Cytotoxic T cell (primary cell): Measurements from ENCODE around the genes PRSS1, TRPV5, ZYX and CNTNAP2.

GRCh38 chr7:142327693-142328401 lies 70.0 kb upstream of the PRSS58 start:
- PRO-cap, 2 experiments = no peak in any of the 2 experiments

DNA sequence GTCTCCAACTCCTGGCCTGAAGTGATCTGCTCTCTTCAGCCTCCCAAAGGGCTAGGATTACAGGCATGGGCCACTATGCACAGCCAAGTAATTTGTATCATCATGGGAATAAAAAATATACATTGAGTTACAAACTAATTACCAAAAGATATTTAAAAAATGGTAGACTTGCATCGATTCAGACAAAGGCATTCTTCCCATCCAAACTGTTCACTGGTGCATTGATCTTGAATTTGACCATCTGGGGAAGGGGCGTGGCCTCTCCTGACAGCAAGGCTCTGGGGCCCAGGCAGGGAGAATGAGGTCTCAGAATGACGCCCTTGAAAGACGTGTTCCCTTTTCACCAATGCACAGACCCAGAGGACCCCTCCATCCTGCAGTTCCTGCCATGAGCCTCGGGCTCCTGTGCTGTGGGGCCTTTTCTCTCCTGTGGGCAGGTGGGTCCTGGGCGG lies 91.0 kb upstream of the PRSS58 start:
- PRO-cap, 2 experiments = no peak in any of the 2 experiments

GRCh38 chr7:142500370-142500821 lies 242.5 kb upstream of the PRSS58 start:
- PRO-cap, 2 experiments = peak in 2 of 2 experiments; most common minus-strand start chr7:142500554 (in 2)

GRCh38 chr7:142748958-142749552 lies at the start of gene PRSS1:
PRSS1 (plus strand) TSS chr7:142749472.
- PRO-cap, 2 experiments = no peak in any of the 2 experiments

DNA sequence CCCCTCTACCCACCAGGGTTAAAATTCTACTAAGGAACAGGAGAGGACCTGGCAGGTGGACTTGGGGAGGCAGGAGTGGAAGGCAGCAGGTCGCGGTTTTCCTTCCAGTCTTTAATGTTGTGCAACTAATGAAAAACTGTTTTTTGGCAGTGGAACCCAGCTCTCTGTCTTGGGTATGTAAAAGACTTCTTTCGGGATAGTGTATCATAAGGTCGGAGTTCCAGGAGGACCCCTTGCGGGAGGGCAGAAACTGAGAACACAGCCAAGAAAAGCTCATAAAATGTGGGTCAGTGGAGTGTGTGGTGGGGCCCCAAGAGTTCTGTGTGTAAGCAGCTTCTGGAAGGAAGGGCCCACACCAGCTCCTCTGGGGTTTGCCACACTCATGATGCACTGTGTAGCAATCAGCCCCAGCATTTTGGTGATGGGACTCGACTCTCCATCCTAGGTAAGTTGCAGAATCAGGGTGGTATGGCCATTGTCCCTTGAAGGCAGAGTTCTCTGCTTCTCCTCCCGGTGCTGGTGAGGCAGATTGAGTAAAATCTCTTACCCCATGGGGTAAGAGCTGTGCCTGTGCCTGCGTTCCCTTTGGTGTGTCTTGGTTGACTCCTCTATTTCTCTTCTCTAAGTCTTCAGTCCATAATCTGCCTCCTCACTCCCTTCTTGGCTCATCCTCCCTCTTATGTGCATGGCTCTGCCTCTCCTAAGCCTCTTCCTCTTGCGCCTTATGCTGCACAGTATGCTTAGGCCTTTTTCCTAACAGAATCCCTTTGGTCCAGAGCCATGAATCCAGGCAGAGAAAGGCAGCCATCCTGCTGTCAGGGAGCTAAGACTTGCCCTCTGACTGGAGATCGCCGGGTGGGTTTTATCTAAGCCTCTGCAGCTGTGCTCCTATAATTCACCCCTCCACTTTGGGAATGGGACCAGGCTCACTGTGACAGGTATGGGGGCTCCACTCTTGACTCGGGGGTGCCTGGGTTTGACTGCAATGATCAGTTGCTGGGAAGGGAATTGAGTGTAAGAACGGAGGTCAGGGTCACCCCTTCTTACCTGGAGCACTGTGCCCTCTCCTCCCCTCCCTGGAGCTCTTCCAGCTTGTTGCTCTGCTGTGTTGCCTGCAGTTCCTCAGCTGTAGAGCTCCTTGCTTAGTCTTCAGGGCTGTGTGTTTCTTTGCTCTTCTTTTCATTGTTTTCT lies 17.7 kb downstream of the PRSS2 start:
- PRO-cap, 2 experiments = peak in 2 of 2 experiments; most common plus-strand start position 58 of the sequence (in 1); most common minus-strand start position 321 of the sequence (in 1)

GRCh38 chr7:142795082-142795931 lies 24.5 kb downstream of the PRSS2 start:
- PRO-cap, 2 experiments = peak in 2 of 2 experiments; most common plus-strand start chr7:142795781 (in 2); most common minus-strand start chr7:142795609 (in 2)

GRCh38 chr7:142853797-142854872 lies 741 bp upstream of the EPHB6 start:
- PRO-cap, 2 experiments = peak in 1 of 2 experiments; most common plus-strand start chr7:142854352 (in 1)

- PRO-cap, 2 experiments = no peak in any of the 2 experiments
Observed at GRCh38 chr7:142874778-142875249, 10.7 kb downstream of the TRPV6 start.

DNA sequence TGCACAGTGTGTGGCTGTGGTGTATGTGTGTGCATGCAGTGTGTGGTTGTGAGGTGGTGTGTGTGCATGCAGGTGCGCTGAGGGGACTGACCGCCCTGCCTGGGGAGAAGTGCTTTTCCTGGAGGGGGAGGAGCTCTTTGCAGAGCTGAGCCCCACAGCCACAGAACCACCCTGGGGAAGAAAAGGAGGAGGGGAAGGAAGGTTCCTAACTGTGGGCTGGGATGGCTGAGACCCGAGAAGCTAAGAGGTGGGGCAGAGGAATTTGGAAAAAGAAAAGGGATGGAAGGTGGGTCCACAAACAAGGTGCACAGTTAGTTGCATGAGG lies at the start of gene TRPV5:
TRPV5 (minus strand) TSS at position 88 of the 325 bp plus-strand sequence.
- PRO-cap, 2 experiments = no peak in any of the 2 experiments

- PRO-cap, 2 experiments = peak in 1 of 2 experiments; most common minus-strand start chr7:143279958 (in 1)
Observed at GRCh38 chr7:143279778-143280290, 4.9 kb upstream of the TMEM139 start.

DNA sequence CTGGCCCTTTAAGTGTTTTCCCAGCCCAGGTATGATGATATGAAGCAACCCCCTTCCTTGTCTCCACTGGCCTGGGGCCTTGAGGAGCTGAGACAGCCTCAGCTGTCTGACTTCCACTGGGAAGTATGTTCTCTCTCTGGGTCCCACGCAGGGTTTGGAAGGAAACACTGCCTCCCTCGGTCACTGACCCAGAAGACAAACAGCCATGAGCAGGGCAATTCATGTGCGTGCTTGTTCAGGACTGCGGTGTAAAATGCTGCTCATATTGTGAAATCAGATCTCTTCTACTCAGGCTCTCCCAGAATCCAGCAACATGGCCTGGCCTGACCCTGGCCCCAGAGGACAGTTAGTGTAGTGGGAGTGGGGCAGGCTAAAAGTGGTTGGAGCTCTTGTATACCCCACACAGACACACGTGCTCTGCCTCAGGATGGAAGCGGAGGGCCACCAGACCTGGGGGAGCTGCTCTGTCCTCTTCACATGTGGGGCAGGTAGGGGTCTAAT lies 2.8 kb downstream of the CLCN1 start:
- PRO-cap, 2 experiments = no peak in any of the 2 experiments

DNA sequence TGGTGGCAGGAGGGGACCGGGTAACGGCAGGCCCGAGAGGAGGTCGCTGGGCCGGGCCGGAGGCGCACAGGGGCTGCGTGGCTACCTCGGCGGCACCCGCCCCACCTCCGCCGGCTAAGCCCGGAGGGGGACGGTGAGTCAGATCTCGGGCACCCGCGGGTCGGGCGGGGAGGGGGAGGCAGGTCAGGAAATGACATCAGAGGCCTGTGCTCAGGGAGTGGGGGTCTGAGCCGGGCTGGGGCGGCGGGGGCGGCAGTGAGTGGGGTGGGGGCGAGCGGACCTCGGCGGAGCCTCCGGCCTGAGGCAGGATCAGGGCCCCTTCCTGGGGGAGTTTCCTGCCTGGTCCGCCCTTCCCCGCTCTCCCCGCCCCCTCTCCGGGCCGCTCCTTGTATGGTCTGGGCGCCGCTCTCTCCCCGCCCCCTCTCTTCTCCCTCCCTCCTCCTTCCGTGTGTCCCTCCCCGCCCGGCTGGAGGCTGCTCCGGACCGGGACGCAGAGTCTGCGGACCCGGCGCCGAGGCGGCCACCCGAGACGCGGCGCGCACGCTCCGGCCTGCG lies at the start of gene ZYX:
ZYX (plus strand) TSS at position 491 of the 555 bp plus-strand sequence.
- PRO-cap, 2 experiments = peak in 2 of 2 experiments; most common plus-strand start position 255 of the sequence (in 2); most common minus-strand start position 109 of the sequence (in 2)

DNA sequence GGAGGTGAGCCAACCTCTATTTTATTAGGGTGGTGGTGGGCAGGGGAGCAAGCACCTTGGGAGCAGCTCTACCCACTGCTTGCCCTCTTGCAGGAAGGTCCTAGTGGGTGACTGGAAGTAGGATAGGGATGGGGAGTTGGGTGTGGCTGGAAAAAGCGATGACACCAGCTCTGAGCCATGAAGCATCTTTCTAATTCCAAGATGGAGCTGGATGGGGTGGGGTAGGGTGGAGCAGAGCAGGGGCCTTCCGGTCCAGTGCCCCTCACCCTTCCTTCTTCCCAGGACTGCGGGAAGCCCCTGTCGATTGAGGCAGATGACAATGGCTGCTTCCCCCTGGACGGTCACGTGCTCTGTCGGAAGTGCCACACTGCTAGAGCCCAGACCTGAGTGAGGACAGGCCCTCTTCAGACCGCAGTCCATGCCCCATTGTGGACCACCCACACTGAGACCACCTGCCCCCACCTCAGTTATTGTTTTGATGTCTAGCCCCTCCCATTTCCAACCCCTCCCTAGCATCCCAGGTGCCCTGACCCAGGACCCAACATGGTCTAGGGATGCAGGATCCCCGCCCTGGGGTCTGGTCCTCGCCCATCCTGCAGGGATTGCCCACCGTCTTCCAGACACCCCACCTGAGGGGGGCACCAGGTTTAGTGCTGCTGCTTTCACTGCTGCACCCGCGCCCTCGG lies 9.3 kb downstream of the ZYX start:
- PRO-cap, 2 experiments = no peak in any of the 2 experiments

DNA sequence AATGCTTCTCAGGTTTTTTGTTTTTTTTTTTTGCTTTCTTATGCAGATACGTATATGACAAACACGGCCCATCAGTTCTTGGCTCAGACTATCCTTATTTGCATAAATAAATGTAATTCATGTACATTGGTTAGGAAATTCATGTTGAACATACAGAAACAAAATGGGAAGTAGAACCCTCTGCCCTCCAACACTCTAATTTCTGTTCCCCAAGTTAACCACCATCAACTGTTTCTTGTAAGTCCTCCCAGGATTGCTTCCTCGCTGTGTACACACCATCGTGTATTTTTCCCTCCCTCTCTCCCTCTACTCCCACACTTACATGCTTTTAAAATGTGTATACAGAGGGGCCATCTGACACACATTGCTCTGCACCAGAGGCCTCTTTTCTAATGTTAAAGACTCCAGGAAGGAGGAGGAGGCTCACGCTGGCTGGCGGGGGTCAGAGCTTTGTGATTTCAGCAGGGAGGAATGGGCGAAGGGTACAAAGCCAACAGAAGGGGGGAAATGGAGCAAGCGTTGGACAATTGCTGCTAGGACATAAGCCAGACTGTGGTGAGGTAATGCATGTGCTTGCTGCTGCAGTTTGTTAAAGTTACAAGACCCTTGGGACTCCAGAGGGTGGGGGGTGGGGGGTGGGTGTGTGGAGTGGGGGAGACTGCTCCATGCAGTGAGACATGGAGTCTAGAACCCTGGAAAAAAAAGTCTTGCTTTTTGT lies 1.9 kb upstream of the EPHA1 start:
- PRO-cap, 2 experiments = no peak in any of the 2 experiments

GRCh38 chr7:143522555-143522870 lies 44.8 kb downstream of the TAS2R41 start:
- PRO-cap, 2 experiments = no peak in any of the 2 experiments

GRCh38 chr7:143885825-143886702 lies 15.9 kb downstream of the TCAF1 start:
- PRO-cap, 2 experiments = no peak in any of the 2 experiments

GRCh38 chr7:144908820-144909330 lies 73.0 kb upstream of the TPK1 start:
- PRO-cap, 2 experiments = no peak in any of the 2 experiments

- PRO-cap, 2 experiments = no peak in any of the 2 experiments
Observed at GRCh38 chr7:146018877-146019948, 97.4 kb upstream of the CNTNAP2 start.

GRCh38 chr7:146116133-146116895 lies at the start of gene CNTNAP2:
CNTNAP2 (plus strand) TSS chr7:146116801.
- PRO-cap, 2 experiments = no peak in any of the 2 experiments

DNA sequence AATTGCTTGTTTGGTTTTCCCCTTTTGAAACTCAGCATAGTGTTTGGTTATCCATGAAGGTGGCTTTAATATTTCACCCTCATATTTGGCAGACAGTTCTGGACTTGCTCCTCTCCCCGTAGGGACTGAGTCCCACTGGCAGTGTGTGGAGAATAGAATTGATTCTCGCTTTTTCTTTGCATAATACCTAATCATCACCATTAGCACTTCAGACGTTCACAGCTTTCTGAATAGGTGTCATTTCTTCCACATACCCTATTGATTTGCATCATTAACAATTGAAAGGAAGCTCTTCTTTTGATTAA lies 250.2 kb upstream of the C7orf33 start:
- PRO-cap, 2 experiments = no peak in any of the 2 experiments